ENCODE data around the genes F11R, DEDD and PPOX.

DNA sequence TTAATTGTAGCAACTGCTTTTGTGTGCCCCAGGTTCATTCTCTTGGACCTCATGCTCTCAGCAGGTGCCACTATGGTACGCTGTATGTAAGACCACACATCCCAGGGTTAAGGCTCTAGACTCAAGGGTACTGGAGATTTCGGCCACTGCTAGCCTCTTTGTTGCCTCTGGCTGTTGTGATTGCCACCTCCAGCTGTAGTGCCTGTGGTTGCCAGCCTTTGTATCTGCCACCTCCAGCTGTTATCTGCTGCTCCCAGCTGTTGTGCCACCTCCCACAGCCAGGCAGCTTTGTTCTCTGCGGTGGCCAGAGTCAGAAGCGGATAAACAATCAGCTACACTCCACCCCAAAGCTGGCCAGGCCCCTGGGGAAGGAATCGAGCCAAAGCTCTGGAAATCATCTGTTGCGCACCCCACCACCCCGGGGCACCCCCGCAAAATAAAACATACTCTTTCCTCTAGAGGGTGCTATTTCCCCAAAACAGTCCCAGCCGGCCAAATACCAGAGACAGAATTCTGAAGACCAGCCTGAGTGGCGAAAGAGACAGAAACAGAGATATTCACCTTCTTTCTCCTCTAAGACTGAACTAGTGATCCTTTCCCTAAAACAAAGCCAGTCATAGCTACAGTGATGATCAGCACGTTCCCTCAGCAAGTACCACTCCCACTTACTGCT, 14.8 kb upstream of the PIGM start:
- PRO-cap: no peak
- RAMPAGE, long total RNA: no peak

GRCh38 chr1:160093590-160094118, 4.8 kb downstream of the IGSF8 start:
- PRO-cap: no peak
- RAMPAGE, long total RNA: no peak

DNA sequence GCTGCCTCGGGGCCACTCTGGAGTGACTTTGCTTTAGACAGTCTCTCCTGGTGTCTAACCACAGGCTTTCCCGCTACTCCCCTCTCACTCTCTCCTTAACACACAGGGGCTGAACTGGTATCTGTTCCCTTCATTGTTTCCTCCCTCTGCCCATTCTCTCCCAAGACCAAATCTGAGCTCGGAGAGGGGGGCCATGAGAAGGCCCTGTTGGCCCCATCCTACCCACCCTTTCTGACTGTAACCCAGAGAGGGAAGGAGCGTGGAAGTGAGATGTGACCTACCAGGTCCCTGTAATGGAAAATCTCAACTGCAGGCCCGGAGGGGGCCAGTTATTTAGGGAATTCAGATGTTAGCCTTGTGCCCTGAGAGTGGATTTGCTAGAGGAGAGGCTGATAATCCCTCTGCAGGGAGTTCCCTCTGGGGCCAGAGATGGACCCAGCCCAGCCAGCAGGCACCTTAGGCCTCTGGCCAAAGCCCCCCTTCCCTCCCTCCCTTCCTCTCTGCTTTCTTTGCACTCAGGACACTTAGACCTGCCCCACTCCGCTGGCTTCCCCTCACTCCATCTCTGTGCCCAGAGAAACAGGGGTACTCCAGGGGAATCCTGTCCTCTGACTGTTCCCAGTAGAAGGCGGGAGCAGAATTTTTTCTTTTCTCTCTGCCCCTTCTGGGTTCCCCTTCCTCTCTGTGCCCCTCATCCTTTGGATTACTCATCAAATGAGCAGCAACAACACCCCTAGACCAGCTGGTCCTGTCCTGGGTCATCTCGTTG, 1.5 kb upstream of the ATP1A2 start:
- PRO-cap: no peak
- RAMPAGE, long total RNA: no peak

GRCh38 chr1:160565228-160565852, 14.0 kb downstream of the CD84 start:
- PRO-cap: no peak
- RAMPAGE, long total RNA: no peak

DNA sequence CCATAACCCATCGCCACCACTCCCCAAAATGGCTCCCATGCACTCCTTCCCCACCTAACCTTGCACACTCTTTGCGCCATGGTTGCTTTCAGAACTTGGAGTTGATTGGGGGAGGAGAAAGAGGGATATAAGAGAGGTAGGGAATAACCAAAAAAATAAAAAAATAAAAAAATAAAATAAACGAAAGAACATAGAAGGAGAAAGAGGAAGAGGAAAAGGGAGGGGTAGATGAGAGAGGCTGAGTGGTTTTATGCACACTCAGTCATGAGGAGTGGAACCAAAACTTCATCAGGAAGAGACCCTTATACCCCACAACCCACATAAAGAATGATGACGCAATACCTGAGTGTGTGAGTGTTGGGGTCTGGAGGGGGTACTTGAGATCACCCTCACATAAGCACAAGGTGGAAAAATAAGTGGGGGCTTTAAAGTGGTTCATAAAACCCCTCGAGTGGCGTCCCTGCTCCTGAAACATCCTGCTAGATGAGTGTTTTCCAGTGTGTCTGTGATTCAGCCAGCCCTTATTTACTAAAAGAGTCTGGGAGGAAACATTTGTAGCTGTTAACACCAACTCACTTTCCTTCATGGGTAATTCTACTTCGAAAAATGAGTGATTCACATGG, 5.4 kb downstream of the SLAMF1 start:
- PRO-cap: no peak
- RAMPAGE, long total RNA: no peak

- PRO-cap: unidirectional peak, plus-strand start at chr1:160674697; unidirectional peak, plus-strand start at chr1:160674753
- RAMPAGE, long total RNA: no peak
These were observed 27.6 kb upstream of the SLAMF1 start for GRCh38 chr1:160674295-160674947.

DNA sequence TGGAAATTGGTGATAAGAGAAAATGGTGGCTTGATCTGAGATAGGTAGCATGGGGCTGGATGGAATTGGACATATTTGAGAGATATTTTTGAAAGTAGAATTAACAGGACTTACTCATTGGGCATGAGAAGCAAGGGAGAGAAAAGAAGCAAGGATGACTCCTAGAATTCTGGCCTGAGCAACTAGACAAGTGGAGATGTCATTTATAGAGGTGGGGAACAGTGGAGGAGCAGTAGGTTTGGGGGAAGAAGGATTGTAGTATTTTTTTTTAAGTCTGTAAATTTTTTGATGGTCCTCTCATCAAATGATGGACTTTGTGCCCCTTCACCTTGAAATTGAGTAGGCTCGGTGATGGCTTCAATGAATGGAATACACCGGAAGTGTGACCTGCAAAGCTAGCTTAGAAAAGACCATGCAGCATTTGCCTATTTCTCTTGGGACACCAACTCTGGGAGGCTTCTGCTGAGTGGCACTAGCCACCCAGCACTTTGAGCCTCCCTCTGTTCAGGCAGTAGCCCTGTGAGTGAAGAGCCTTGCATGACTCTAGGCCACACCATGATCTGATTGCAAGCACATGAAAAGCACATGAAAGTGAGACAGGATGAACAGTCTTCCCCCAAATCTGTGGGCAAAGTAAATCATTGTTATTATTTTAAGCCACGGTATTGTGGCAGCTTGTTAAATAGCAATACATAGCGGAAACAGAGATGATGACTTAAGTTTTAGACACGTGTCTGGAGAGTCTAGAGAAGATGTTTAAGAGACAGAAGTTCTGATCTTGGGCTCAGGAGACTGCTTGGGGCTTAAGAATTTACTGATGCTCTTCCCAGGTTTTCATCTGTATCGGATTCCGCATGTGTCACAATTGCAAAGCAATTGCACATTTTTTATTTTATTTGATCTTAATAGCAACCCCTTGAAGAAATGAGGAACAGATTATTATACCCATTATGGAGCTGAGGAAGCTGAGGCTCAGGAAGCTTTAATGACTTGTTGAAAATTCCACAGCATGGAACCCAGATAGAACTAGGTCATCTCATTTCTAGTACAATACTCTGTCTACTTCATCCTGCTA, 2.8 kb downstream of the CD48 start:
- PRO-cap: bidirectional peak, plus-strand start at position 486 of the sequence, minus-strand start at position 490 of the sequence
- RAMPAGE, long total RNA: no peak

GRCh38 chr1:160797028-160797923, 1.3 kb downstream of the LY9 start:
- PRO-cap: no peak
- RAMPAGE, long total RNA: no peak

DNA sequence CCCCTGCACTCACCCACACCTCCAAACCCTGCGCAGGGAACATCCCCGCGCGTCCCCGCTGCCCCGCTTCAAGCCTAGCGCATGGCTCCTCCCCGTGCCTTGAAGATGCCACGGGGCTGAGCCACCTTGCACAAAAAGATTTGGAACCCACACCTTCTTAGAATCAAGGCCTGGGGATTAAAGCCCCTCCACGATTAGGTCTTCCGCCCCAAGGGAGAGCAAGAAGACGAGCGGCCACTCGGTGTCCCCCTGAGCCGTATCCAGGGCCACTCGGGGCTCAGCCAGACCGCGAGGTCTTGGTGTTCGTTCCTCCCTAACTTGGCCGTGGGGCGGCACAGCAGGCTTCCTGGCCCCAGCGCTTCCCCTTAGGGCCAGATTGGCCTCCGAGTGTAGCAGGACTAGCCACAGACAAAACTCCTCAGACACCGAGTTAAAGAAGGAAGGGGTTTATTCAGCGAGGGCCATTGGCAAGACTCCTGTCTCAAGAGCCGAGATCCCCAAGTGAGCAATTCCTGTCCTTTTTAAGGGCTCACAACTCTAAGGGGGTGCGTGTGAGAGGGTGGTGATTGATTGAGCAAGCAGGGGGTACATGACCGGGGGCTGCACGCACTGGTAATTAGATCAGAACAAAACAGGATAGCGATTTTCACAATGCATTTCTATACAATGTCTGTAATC, 27.5 kb upstream of the ITLN2 start:
- PRO-cap: no peak
- RAMPAGE, long total RNA: no peak

DNA sequence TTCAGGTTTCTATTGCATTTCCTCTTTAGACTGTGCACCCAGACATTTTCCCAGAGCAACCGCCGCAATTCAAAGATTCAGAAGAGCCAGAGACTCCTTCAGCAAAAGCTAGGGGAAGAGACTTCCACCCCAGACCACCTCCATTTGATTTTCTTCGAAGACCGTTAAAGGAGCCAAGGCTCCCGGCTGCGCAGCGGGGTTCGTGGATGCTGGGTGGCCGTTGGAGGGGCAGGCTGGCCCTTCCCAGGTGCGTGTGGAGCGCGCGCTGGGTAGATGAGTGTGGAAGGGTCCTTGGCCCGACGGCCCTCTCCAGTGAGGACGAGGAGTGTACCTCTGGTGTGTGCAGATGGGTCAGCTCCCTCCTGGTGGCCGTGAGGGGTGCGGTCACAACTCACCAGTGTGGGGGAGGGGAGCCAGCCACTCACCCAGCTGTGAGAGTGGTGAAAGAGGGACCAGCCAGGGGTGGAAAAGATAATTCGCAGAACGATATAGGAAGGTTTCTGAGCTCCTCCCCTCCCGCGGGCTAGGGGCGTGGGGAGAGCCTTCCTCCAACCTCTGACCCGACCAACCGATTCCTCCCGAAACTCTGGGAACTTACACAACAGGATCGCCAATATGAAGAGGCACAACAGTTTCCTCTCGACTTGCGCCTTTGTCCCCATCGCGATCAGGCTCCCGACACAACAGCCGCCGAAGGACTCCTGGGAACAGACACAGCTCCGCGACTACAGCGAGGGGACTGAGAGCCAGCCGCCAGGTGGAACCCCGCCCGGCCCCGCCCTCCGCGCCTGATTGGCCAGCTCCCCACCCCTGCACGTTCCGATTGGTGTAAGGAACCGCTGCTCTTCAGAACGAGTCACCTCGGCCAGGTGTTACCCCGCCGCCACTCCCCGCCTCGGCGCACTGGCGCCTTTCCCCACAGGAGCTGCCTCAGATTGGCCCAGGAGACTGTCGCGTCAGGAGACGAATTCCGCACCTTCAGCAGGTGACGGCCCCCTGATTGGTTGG, at the start of gene F11R:
F11R (minus strand) TSS at position 741 of the 1,008 bp plus-strand sequence.
- PRO-cap: bidirectional peak, plus-strand start outside the sequence, minus-strand start at position 729 of the sequence
- RAMPAGE, long total RNA: no peak

DNA sequence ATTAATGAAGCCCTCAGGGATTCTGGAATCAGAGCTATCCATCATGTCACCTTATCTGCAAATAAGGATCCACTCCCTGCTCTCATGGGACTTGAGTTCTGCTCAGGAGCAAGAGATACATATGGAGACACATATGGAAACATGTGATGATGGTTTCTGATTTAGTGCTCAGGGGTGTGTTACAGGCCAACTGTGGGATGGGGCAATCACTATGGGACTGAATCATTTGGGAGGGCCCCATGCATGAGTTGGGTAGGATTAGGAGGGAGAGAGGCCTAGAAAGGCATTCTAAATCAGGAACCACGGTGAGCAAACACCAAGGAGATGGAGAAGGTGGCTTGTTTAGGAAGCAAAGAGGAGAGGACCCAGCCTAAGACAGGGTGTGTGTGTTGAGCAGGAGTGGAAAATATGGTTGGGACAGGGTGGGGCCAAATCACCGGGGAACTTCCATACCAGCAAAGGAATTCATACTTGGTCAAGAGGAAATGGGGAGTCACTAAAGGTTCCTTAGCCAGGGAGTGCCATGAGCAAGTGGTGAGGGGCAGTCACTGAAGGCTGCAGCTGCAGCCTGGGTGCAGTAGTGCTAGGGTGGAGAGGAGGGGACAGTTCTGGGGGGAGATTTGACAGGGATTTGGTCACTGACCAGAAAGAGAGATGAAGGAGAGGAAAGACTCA, 8.5 kb downstream of the NECTIN4 start:
- PRO-cap: no peak
- RAMPAGE, long total RNA: no peak

DNA sequence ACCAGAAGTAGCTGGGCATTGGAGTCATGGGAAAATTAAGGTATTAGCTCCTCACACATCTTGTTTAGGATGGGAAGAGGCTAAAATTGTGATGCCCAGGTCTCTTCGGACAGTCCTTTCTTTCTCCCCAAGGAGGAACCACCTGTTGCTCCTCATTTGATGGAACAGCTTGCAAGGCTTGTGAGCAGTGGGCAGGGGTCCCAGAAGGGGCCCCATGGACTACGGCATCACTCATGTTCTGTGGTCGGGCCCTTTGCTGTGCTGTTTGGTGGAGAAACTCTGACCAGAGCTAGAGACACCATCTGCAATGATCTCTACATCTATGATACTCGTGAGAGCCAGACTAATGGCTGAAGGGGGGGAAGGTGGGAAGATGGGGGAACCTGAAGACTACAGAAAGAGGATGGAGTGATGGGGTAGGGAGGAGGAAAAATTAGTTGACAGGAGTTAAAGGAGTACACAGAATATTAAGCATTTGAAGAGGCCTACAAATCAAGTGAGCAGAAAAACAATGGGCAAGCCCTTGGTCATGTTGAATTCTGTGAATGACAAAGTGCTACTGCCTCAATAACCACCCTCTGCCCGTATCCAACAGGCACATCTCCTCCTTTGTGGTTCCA, 1.4 kb downstream of the KLHDC9 start:
- PRO-cap: no peak
- RAMPAGE, long total RNA: no peak

DNA sequence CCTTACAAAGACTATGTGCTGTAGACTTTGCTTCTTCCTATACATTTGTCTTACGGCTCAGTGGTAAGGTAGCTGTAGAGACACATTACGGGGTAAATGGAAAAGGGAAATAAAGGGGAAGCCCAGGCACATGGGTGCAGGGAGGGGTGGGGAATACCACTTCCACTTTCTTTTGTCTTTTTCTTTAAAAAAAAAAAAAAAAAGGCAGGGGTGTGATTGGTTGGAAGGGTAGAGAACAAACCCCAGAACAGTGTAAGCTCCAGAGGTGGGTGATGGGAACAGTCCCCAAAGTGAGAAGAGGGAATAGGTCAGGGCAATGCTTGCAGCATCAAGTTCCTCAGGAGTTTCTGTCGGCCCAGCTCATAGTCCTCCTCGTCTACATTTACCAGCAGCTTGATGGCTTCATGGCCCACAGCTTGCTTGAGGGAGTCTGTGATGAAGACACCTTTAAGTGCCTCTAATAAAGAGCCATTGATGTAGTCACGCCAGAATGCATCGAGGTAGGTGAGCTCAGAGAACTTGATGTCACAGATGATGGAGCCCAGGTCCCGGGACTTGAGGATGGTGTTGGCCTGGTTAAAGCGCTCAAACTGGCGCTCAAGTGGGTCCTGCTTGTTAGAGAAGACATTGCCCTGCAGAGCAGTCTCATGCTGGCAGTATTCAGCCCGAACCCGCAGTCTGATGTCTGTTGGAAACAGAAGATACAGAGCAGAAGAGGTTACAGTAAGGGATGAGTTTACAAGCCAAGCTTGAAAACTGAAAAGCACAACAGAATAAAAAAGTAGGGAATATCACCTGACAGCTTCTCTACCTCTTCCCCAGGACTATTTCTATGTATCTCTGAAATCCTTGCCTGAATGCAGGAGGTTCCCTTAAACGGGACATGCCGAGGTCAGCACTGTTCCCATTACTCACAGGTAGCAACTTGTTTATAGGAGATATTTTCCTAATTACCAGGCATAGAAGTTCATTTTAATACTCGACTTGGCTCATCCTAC, 4.2 kb downstream of the NIT1 start:
- PRO-cap: no peak
- RAMPAGE, long total RNA: no peak

DNA sequence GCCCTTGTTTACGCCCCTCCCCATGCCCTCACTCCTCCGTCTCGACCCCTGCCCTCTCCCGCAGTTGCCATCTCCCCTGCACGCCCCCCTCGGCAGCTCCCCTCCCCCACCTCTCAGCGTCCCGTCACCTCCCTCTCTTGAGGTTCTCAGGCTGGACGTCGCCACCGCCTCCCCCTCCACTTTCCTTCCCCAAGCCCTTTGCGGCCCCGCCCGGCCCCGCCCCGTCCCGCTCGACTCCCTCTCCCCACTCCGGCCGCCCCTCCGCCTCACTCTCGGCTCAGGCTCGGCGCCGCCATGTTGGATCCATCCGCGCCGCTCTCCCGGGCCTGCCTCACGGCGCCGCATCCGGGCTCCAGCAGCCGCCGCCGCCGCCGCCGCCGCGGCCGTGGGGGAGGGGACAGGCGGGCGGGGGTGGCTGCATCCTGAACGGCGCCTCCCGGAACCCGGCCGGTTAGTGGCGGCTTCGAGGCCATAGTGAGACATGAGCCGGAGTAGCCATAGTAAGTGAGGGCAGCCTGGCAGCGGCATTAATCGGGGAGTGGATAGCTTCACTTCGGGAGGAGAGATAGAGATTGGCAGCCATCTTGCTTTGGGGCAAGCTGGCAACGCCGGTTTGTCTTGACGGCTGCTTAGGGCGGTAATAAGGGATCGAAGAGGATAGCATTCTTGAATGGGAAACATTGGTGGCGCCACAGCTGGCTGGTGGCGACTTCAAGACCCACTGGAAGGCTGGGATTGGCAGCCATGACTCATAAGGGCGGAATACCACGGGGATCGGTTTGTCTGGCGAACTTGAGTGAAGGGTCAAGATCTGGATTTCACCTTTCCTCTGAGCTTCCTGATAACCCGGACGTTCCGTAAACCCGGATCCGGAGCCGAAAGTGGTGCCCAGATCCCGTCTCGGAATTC, at the start of gene DEDD:
DEDD (minus strand) TSS at position 387 of the 909 bp plus-strand sequence.
- PRO-cap: bidirectional peak, plus-strand start at position 269 of the sequence, minus-strand start at position 296 of the sequence; bidirectional peak, plus-strand start at position 858 of the sequence, minus-strand start at position 849 of the sequence
- RAMPAGE, long total RNA: no peak

DNA sequence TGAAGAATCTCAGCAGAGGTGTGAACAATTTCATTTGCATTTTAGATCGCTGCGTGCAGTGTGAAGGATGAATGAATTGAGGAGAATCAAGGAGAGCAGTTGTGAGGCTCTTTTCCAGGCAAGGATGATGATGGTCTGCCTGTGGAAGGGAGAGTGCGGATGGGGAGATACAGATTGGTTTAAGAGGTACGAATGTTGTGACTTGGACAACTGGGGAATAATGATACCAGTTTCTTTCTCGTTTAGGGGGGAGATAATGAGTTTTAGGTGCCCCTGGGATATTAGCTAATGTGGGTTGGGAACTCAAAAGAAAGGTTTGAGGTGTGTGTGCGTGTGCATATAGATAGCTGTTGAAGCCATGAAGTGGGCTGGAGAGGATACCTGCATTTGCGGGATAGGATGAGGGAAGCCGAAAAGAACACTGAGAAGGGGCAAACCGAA, 954 bp upstream of the DEDD start:
- PRO-cap: no peak
- RAMPAGE, long total RNA: no peak

GRCh38 chr1:161158305-161158915, 890 bp upstream of the USP21 start:
- PRO-cap: no peak
- RAMPAGE, long total RNA: no peak

DNA sequence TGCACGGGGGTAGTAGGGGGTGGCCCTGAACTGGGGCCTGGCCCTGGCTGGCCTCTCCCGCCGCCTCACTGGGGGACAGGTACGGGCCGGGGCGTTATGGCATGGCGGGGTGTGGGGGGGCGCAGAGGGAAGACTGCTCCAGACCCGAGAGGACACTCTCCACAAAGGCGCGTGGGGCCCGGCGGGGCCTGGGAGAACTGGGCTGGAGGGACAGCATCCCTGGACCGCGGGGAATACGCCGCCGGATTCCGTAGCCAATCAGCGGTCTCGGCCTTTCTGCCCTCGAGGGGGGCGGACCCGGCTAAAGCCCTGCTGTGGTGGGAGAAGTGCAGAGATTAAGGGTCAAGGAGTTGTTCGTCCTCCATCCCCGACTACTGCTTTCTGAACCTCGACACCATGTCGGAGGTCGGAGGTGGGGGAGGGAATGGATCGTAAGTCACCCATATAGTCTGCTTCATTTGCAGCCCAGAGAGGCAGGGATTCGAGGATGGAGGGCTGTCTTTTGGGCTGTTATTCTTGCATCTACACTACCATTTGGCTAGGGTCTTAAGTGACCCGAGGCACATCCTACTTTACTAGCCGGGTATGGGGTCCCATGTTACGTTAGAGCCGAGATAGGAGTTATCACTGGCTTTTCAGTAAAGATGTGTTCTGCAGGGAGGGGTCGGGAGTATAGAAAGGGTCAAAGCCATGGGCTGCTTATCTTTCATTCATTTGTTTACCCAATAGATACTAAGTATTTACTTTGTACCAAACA, 478 bp downstream of the USP21 start:
- PRO-cap: no peak
- RAMPAGE, long total RNA: no peak

DNA sequence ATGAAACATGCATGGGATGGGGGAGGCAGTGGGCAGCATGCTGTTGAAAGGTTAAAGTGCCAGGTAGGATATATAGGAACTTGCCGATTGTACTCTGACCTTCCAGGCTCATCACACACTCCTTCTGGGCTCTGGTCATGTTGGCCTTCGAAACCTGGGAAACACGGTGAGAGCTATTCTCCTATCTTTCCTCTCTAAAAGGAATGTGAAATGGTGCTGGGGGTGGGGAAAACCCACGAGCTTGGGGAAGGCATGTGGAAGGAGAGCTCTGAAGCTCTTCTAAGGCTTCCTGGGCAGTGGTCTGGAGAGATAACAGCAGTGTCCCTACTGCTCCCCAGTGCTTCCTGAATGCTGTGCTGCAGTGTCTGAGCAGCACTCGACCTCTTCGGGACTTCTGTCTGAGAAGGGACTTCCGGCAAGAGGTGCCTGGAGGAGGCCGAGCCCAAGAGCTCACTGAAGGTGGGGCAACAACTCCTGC, 2.7 kb downstream of the USP21 start:
- PRO-cap: no peak
- RAMPAGE, long total RNA: no peak

DNA sequence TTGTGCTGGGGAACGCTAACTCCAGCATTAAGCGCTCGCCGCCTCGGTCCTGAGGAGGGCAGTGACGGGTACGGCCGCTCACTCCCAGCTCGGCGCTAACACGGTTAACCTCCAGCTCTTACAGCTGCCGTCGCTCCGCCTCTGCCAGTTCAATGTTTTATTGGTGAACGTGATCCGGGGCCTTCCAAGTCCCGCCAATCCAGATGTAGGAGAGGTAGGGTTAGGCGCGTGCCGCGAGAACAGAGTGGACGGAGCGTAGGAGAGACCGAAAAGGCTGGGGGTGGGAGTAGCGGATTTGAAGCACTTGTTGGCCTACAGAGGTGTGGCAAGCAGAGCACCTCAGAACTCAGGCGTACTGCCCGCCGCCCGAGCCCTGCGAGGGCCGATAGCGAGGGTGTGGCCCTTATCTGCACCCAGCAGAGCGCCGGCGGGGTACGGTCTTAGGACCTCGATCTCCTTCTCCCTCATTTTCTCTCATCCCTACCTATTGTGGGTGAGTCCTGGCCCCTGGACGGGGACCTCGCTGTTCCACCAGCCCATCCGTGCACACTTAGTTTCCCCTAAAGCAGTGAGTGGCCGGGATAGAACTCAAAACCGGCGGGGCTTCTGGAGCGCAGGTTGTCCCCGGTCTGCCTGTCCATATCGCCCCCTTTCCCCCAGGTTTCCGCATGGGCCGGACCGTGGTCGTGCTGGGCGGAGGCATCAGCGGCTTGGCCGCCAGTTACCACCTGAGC, at the start of gene PPOX:
PPOX (plus strand) TSS at position 247 of the 734 bp plus-strand sequence.
- PRO-cap: bidirectional peak, plus-strand start at position 223 of the sequence, minus-strand start at position 91 of the sequence
- RAMPAGE, long total RNA: no peak

DNA sequence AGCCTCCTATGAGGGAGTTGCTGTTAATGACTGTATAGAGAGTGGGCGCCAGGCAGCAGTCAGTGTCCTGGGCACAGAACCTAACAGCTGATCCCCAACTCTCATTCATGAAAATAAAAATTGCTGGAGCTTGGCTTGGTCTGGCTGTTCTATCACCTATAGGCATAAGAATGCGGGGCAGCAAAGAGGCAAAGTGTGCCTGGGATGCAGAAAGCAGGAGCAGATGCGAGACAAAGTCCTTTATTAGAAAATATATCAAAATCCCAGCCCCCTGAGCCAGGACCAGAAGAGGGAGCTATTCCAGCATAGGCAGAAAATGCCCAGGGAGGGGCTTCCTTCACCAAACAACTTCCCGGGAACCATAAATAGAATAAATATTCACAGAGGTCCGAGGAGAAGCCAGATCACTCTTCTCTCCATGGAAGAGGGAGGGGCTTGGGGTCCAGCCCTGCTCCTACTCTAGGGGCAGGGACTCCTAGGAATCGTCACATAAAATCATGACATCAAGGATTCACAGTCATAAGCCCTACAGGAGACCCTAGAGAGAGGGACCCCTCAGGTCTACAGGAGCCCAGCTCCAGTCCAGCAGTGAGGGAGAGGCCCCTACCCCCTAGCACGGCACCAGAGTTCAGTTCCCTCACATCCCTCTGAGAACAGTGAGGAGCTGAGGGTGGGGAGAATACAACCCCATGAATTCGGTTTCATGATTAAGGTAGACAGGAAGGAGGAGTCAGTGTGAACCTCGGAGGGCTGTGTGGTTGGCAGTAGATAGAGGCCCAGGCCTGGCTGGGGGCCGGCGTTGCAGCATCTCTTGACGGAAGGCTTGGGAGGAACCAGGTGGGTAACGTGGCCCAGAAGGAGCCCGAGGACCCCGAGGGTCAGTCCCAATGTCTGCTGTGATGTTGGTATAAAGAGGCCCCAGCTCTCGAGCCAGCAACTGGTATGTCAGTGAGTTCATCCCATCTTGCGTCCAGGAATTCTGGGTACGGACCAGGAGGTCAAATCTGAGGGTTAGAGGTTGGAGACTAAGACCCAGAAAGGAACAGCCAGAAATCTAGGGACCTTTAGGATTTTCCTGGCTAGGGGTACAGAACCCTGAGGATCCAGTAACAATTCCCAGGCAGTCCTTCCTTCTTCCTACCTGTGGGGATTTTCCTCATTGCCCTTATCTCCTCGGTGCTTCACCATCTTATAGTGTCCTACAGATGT, 5.3 kb downstream of the PPOX start:
- PRO-cap: no peak
- RAMPAGE, long total RNA: no peak